HT1080 (cell line): ENCODE results near the gene LPCAT1.

DNA sequence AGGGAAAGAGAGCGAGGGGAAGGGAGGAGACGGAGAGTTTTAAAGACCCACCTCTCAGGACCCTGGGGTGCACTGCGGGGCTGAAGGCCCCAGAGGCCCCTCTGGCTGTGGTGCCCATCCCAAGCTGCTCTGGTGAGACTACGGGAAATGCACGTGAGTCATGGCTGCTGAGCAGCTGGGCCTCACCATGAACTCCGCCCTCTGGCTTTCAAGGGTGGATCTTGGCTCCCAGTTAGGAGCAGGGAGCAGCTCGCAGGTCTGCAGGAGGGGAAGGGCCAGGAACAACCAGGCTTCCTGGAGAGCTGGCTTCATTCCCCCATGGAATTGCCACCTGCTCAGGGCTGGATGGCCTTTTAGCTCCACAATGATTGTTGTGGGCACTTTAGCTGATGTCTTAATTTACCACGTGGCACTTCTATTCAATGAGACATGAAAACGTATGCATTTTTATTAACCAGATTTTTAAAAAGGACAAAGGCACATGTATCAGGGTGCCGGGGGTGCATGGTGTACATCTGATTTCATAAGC is 7.7 kb downstream of the SLC6A3 start:
RAMPAGE:
- cytosol, long total RNA: no peak
- long total RNA: no peak
- nucleus, long total RNA: no peak

DNA sequence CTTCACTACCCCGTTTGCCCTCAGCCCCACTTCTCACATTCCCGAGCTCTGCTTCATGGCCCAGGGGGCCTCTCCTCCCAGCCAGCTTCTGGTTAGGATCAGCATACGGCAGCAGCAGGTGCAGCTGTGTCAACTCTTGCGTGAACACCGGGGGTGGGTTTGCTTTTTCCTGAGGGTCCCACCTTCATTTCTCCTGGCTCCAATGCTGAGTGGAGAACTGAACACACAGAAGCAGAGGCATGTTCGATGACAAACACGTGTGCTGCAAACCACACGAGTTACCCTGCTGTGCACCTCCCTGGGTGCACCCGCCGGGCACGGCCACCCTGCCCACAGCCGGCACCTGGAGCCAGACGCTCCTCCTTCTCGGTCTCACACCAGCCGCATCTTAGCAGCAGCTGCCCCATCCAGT is 14.9 kb upstream of the SLC6A3 start:
RAMPAGE:
- cytosol, long total RNA: no peak
- long total RNA: no peak
- nucleus, long total RNA: no peak

DNA sequence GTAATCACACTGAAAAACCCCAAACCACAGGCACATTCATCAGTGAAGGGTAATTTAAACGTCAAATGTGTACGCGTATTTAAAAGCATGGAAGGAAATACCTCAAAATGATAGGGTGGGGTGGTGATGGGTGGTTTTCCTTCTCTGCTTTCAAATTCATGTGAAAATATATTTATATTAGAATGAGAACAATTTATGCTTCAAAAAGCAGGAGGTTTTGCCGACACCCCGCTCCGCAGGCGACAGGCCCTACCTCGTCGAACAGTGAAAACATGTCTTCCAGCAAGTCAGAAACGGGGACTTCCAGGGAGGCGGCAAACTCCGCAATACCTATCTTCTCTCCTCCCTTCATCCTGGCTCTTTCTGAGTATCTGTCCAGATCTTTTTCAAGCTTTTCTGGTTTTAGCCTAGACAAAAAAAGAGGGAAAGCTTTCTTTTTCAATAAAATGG is 28.5 kb upstream of the SLC6A3 start:
RAMPAGE:
- cytosol, long total RNA: no peak
- long total RNA: no peak
- nucleus, long total RNA: no peak

DNA sequence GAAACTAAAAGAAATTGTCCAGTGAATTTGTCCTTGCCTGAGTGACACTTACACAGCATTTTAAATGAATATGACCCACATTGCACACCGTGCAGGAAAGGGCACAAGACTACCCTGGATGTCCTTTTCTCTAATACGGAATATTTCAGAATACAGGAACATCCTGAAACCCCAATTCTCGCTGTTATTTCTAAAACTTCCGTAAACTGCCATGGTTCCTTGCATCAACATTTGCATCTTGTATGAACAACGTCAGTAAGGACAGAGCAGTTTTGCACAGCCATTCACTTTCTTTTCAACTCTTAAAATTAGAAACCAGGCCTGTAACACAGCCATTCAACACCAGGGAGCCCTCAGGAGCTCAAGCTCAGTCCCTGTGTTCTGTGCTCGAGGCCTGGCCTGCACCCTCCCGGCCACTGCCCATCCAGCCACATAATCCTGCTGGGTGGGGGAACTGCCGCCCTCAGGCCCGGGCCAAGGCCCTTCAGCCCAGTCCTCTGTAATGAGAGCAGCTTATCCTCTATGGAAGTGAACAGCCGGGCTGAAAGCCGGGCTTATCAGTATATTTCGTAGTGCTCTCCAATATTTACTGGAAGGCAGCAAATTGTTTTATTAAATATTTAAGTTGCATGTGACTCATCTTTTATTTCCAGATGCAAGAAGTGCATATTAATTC is 33.0 kb upstream of the SLC6A3 start:
RAMPAGE:
- cytosol, long total RNA: no peak
- long total RNA: no peak
- nucleus, long total RNA: no peak

DNA sequence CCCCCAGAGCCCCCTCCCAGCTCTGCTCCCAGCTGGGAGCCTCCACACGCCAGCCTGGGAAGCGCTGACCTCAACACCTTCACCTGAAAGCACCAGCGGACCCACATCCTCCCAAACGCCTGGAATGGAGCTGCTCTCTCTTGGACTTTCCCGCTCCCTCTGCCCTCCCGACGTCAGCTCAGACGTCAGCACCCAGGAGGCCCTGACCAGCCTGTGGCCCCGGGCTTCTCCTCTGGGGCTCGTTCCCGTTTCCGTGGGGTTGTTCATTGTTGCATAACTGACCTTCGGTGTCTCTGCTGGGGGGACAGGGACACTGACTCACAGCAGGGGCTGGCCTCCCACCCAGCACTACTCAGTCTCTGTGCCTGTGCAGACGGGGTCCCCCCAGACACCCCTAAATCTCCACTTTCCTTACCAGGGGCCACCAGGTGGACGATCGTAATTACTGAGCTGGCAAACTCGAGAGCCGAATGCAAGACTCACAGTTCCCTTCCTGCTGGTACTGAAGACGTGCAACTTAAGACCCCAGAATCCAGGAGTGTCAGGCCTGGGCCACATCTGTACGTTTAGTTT is 35.1 kb upstream of the SLC6A3 start:
RAMPAGE:
- cytosol, long total RNA: no peak
- long total RNA: no peak
- nucleus, long total RNA: no peak

RAMPAGE:
- cytosol, long total RNA: no peak
- long total RNA: no peak
- nucleus, long total RNA: no peak
Measured at GRCh38 chr5:1484956-1485365, 38.8 kb downstream of the LPCAT1 start.

GRCh38 chr5:1523433-1524510 is at the start of gene LPCAT1:
Gene LPCAT1, minus strand, starts transcription at chr5:1523960.
RAMPAGE:
- cytosol, long total RNA: no peak
- long total RNA: no peak
- nucleus, long total RNA: no peak

RAMPAGE:
- cytosol, long total RNA: no peak
- long total RNA: no peak
- nucleus, long total RNA: no peak
Measured at GRCh38 chr5:1666982-1668037, 132.3 kb downstream of the MRPL36 start.

GRCh38 chr5:1781653-1781916 is 18.1 kb downstream of the MRPL36 start:
RAMPAGE:
- cytosol, long total RNA: no peak
- long total RNA: no peak
- nucleus, long total RNA: no peak

GRCh38 chr5:1782002-1782871 is 17.4 kb downstream of the MRPL36 start:
RAMPAGE:
- cytosol, long total RNA: no peak
- long total RNA: no peak
- nucleus, long total RNA: no peak

GRCh38 chr5:1886676-1887884 is 4.4 kb upstream of the IRX4 start:
RAMPAGE:
- cytosol, long total RNA: no peak
- long total RNA: no peak
- nucleus, long total RNA: no peak

DNA sequence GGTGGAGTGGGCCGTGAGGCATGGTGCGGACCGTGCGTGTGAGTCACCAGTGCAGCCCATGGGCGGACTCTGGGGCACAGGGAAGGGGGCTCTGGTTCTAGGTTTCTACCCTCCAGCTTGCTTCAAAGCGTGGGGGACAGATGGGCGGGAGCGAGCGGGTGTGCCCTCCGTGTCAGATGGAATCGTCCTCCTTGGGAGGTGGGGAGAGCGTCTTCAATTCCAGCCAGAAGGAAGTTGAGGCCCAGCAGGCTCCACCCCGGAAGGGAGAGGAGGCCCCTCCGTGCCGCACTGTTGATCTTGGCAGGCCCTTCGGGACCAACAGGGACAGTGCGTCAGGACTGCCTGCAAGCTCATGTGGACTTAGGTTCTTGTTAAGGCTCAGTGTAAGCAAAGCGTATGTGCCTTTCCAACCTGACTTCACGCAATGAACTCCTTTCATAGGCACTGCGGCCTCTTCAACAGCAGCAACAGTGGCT is 6.2 kb upstream of the IRX4 start:
RAMPAGE:
- cytosol, long total RNA: no peak
- long total RNA: no peak
- nucleus, long total RNA: no peak

RAMPAGE:
- cytosol, long total RNA: no peak
- long total RNA: no peak
- nucleus, long total RNA: no peak
Measured at GRCh38 chr5:1954470-1955074, 71.8 kb upstream of the IRX4 start.

DNA sequence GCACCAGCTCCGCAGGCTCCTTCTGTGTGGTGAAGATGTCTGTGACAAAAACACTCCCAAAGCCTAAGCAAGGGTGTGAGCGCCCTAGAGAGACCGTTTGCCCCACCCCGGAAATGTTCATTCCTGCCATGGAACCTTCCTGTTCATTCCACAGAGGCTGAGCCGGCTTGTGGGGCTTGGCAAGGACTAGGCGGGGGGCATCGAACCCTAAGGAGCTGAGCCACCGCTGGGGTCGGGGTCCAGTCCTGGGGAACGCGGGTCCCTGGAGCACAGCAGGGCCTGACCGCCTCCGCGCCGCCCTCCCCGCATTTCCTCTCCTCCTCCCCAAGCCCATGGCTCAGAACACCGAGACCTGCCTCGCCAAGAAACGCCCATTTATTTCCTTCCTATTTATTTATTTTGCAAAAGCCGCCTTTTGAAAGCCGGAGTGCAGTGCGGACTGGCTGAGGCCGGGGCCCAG is 228.8 kb upstream of the IRX4 start:
RAMPAGE:
- cytosol, long total RNA: no peak
- long total RNA: no peak
- nucleus, long total RNA: no peak

DNA sequence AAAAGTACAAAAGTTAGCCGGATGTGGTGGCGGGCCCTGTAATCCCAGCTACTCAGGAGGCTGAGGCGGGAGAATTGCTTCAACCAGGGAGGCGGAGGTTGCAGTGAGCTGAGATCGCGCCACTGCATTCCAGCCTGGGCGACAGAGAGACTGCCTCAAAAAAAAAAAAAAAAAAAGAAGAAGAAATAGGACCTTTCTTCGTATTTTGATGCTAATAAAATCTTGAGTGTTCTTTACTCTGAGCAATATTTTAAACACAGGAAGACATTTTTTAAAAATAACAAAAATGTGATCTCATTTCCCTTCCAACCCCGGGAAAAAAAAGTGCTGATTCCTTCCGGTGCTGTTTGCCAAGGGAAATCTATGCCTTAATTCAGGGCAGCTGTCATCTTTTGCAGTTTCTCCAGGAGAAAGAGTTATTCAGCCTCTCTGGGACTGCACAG is 292.0 kb upstream of the IRX1 start:
RAMPAGE:
- cytosol, long total RNA: no peak
- long total RNA: no peak
- nucleus, long total RNA: no peak

DNA sequence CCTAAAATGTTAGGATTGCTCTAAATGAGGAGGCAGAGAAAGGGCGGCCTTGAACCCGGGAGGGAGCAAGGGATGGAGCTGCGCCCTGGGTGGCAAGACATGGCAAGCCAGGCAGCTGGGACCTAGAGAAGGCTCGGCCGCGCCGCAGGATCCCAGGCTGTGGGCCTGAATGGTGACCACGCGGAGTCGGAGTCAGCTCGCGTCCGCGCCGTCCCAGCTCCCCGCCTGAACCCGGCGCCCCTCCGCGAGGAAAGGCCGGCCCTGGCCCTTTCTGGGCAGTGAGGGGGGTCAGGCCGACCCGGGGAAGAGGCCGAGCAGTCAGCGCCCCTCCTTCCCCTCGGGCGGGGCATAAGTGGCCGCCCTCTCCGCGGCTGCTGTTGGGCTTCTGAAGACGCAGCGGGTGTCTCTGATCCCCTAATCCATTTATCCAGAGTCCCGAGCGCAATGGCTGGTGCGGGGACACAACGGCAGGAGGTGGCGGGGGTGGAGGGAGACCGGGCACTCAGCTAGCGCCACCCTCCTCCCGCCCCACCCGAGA is 10.7 kb downstream of the IRX1 start:
RAMPAGE:
- cytosol, long total RNA: no peak
- long total RNA: no peak
- nucleus, long total RNA: no peak

DNA sequence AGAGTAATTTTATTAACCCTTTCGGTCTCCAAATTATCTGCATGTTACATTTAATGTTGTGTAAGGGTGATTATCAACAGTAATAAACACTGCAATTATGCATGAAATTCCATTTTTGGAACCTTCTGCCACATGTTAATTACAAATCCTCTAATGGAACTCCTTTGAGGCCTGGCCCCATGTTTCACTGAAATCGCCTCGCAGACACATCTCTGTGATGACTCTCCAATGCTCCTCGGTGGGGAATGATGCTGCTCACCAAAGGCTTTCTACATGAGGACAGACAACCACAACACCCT is 522.0 kb downstream of the IRX1 start:
RAMPAGE:
- cytosol, long total RNA: no peak
- long total RNA: no peak
- nucleus, long total RNA: no peak

GRCh38 chr5:4231309-4231640 is 635.6 kb downstream of the IRX1 start:
RAMPAGE:
- cytosol, long total RNA: no peak
- long total RNA: no peak
- nucleus, long total RNA: no peak

GRCh38 chr5:4905887-4906486 is 234.1 kb upstream of the ADAMTS16 start:
RAMPAGE:
- cytosol, long total RNA: no peak
- long total RNA: no peak
- nucleus, long total RNA: no peak

DNA sequence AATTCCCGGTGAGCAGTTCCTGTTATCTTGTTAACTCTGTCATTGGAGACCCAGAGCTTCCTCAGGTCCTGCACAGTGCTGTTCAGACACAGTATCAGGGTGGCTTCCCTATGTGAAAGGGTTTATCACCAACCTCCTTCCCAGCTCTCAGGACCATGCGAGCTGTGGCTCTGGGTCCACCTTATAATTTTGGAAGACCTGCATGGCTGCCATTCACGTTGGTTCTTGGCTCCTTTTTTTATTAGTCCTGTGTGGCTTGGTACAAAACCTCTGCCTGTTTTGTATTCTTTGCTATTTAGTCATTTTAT is 211.8 kb downstream of the ICE1 start:
RAMPAGE:
- cytosol, long total RNA: no peak
- long total RNA: no peak
- nucleus, long total RNA: no peak